Mammary microvascular endothelial cell (primary cell): ENCODE measurements around the genes PLA2G2C and ECE1.

DNA sequence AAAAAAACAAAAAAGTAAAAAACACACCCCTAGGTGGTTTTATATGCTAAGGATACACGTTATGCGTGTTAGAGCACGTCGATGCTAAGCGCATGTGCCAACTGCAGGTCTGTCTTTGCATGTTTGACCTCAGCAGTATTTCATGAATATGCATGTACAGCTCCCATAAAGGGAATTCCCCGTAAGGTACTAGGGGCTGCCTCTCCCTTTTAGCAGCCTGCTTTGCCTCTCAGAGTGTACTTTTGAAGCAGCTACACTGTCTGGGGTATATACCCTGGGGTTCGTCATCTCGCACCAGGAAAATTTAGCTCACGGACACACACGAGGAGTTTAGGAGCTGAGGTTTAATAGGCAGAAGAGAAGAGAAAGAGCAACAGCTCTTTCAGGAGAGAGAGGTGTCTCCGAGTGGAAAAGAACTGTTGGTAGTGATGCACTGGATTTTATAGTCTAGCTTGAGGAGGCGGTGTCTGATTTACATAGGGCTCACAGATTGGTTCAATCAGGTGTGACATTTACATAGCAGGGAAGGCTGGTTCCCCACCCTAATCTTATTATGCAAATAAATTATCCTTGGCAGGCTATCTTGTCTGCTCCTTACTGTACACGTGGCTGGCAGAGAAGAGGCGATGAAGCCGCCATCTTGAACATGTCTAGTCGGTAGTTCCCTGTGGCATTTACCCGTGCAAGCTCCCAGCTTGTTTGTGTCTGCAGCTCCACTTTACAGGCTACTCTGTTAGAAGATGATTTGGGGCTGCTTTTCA, 4.1 kb upstream of the OTUD3 start:
- RAMPAGE, long total RNA = no peak

- RAMPAGE, long total RNA = no peak
Observed at GRCh38 chr1:20186326-20186935, at the start of gene PLA2G2C. Gene PLA2G2C (minus strand): TSS chr1:20186518.

- RAMPAGE, long total RNA = no peak
Observed at GRCh38 chr1:20242805-20243595, 47.7 kb upstream of the VWA5B1 start.

GRCh38 chr1:20282554-20283077, 8.1 kb upstream of the VWA5B1 start:
- RAMPAGE, long total RNA = no peak

- RAMPAGE, long total RNA = no peak
Observed at GRCh38 chr1:20343227-20344039, 52.8 kb downstream of the VWA5B1 start.

DNA sequence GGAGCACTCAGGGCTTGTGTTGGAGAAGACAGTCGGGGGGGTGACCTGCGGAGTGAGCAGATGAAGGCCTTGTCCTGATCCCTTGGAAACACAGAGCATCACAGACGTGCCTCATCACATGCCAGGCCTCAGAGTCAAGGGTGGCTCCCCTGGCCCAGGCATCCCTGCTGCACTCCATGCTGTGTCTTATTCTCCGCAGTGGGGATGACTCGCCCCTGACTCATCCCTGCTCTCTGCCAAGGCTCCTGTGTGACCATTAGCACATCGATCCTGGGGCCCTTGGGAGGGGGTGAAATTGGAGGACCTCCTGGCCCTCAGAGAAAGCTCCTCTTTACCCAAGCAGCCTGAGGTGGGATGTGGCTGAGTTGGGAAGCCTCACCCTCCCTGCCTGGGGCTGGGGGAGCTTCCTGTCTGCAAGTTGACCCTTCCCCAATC, 74.8 kb downstream of the CAMK2N1 start:
- RAMPAGE, long total RNA = no peak

DNA sequence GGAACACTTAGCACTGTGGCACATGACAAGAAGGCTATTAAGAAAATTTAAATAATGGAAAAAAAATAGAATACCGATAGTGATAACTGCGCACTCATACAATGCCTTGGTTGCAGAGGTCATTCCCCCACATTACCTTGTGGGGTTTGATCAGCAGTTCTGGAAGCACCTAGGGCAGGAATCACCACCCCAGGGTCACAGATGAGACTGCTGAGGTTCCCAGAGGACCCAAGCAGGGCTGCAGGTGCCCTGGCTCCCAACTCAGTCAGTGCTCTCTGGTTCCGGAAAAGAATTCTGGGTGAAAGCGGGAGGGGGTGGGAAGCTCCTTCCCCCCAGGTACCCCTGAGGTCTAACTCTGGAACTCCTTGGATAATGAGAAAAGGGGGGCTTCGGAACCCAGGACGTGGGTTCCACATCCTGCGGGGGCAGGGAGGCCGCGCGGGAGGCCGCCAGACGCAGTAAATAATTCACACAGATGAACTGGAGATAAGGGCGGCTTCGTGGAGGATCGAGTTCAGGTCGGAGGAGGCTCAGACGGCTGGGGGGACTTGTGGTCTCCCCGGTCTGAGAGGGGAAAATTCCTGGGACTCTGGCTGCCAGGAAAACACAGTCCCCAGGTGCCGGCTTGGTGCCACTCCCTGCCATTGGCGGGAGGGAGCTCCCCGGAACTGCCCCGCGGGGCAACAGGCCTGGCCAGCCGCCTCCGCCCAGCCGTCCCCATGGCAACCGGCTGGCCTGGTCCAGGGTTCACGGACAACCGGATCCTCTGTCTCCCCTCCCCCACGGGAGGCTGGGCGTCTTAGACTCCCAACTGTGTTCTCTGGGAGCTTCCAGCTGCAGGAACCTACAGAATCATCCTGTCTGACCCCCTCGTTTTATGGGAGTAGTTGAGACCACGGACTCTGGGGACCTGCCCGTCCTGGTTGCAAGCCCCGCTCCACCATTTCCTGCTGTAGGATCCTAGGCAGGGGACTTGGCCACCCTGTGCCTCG, 9.8 kb downstream of the CAMK2N1 start:
- RAMPAGE, long total RNA = no peak

GRCh38 chr1:20601146-20601882, 12.4 kb downstream of the CDA start:
- RAMPAGE, long total RNA = no peak

- RAMPAGE, long total RNA = no peak
Observed at GRCh38 chr1:20666096-20666785, 5.1 kb upstream of the DDOST start.

DNA sequence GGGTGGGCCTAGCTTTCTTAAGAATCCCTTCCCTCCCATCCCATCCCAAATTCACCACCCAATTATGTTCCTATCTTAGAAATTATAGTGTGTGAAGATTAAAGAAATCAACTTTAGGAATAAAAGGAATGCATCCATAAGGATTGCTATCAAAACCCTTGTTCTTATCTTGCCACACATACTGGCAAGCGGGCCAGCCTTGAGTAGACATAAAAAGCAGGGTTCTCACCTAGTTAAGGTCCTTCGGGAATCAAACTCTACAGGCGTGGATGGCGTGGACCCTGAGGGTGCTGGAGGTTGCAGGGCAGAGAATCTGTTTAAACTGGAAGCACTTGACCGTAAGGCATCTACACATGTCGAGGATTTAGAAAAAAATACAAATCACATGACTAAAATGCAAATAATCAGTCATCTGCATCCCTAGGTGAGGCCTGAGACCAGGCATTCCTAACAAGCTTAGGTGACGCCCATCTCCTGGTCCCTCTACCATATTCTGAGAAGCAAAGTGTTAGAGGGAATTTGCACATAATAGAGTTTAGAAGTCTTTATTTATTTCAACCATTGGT, 66.3 kb upstream of the HP1BP3 start:
- RAMPAGE, long total RNA = no peak

- RAMPAGE, long total RNA = no peak
Observed at GRCh38 chr1:20870354-20871117, 83.4 kb upstream of the HP1BP3 start.

- RAMPAGE, long total RNA = no peak
Observed at GRCh38 chr1:20875537-20876110, 88.5 kb upstream of the HP1BP3 start.

DNA sequence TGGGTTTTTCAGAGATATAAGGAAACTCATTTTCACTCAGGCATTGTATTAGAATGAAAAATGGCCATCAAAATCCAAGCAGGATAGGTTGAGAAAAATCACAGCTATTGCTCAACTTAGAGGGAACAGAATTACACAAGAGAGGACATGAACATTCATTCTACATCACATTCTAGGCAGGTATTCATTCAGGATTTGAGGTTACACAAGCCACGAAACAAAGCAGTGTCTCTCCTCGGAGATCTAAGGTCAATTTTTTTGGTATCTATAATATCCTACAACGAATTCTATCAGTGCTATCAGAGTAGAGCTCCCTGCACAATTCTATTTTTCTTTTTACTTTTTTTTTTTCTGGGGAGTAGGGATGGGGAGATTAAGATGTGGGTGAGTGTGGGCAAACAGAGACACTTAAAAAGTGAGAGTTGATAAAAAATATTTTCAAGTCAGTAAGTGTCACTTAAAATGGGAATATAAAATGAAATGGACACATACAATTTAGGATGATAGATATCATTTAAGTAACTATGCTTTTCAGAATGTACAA, 163.7 kb upstream of the HP1BP3 start:
- RAMPAGE, long total RNA = no peak

GRCh38 chr1:21149836-21150381, 26.8 kb downstream of the EIF4G3 start:
- RAMPAGE, long total RNA = no peak

GRCh38 chr1:21255810-21256190, 34.5 kb downstream of the ECE1 start:
- RAMPAGE, long total RNA = no peak

DNA sequence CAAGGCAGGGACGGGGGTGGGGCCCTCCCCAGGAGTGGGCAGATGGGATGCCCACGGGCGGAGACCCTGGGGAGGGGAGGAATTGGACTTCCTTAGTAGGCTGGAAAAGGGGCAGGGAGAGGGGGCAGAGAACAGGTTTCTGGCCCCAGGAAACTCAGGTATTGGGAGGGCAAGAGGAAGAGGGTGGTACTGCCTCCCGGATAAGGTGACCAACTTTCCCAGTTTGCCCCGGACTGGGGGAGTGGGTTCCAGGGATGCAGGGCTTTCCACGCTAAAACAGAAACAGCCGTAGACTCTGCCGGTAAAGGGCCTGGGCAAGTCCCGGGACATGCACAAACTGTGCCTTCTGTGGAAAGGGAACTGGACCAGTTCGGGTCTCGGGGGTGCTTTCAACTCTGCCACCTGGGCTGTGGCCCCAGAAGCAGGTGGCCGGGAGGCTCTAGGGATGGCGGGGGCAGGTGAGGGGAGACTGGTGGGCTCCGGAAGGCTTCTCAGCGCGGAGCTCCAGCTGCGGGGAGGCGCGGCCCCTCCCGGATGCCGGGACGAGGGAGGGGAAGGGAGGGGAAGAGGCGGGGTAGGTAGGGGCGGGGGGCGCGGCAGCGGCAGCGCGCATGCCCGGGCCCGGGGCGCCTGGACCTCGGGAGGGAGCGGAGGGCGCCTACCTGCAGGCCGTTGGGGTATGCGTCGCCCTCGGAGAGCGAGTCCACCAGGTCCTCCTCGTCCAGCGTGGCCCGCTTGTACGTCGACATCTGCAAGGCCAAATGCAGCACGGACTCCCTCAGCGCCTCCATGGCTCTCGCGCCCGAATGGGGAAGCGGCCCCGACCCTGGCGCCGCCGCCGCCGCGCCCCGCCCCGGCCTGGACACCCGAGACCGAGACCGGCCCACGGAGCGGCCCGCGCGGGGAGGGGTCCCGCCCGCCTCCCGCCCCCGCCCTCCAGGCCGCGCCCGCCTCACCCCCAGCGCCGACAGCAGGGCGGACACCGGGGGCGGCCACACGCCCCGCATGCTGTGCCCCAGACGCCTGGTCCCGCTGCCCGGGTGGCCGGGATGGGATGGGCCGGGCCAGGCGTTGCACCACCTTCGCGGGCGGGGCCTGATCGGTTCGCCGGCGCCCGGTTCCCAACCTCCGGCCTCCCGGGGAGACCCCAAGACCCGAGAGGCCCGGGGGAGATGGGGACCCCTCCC, at the start of gene ECE1:
Gene ECE1, minus strand, starts transcription at position 1,056 of the 1,187 bp plus-strand sequence.
- RAMPAGE, long total RNA = start-site peak on the minus strand centred at position 1,020 of the sequence, 73 bp wide, 1,678 and 444 reads in 2 replicates

DNA sequence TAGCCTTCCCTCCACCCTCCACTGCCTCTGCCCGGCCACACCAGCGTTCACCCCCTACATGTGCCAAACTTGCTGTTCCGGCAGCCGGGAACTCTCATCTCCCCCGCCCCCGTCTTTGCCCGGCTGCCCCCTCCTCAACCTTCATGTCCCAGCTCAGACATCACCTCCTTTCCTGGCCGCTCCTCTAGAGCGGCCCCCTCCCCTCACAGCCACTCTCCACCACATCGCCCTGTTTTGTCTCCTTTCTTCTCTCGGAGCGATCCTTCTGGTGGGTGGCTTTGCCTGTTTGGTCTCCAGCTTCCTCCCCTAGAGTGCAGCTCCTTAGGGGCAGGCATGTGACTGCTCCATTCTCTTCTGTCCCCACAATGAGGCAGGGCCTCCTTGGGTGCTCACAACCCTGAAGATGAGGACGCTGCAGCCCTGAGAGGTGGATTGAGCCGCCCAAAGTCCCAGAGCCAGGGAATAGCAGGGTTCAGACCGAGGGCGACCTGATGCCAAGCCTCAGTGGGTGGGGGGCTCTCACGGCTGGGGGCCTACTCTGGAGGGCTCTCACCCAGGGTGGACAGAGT, 44.9 kb upstream of the ECE1 start:
- RAMPAGE, long total RNA = no peak

- RAMPAGE, long total RNA = no peak
Observed at GRCh38 chr1:21436520-21437545, 3.1 kb upstream of the NBPF3 start.

GRCh38 chr1:21541287-21541869, 32.2 kb downstream of the ALPL start:
- RAMPAGE, long total RNA = no peak

DNA sequence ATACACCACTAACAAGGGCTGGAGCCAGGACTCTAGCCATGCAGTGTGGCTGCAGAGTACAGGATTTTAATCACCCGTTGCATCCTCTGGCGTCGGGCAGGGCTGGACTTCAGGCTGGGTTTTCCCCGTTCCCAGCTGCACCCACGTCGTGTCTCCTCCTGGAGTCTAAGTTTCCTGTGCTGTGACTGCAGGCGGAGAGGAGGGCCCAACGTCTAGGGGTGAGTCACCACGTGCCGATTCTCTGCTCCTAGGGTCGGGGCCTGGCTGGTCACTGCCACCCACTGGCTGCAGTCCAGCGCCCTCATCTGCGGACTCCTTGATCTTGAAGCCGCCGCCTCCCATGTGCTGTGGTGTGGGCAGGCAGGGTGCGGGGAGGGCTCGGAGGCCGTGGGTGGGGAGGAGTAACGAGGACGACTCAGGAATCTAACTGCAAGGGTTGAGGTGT, 77.7 kb downstream of the ALPL start:
- RAMPAGE, long total RNA = no peak